Tibial nerve (tissue), 3 donors: ENCODE measurements around a stretch of chr10.

GRCh38 chr10:77078552-77079032 lies 559.0 kb downstream of the KCNMA1 start:
- PRO-cap, result no peak
- RAMPAGE, long total RNA, 3 experiments, result no peak in any of the 3 experiments

DNA sequence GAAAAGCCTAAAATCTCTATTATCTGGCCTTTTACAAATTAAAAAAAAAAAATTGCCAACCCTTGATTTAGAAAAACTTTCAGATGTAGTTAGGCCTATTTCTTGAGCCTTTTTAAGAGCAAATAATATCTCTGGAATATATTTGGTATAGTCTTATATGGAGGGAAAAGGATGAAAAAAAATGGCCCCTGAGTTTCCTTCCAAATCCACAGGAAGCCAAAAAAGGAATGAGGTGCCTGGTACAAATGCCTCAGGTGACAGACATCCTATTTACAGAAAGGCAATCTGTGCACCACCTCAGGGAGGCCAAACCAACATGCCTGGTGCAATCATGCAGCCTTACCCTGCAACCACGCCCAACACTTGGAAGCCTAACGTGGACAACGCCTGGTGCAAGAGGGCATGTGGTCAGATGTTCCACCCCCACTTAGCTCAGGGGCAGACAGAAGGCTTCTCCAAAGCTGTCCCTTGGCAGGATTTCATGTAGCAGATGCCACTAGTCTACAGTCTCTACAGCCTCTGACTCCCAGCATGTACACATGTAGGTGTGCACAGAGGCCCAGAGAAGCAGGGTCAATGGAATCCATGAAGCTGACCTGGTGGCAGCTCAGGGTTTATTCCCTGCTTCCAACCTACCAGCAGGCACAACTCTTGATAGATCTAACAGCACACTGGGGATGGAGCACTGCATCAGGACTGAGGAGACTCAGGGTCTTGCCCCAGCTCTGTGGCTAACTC lies 89.5 kb downstream of the KCNMA1 start:
- PRO-cap, result no peak
- RAMPAGE, long total RNA, 3 experiments, result no peak in any of the 3 experiments

DNA sequence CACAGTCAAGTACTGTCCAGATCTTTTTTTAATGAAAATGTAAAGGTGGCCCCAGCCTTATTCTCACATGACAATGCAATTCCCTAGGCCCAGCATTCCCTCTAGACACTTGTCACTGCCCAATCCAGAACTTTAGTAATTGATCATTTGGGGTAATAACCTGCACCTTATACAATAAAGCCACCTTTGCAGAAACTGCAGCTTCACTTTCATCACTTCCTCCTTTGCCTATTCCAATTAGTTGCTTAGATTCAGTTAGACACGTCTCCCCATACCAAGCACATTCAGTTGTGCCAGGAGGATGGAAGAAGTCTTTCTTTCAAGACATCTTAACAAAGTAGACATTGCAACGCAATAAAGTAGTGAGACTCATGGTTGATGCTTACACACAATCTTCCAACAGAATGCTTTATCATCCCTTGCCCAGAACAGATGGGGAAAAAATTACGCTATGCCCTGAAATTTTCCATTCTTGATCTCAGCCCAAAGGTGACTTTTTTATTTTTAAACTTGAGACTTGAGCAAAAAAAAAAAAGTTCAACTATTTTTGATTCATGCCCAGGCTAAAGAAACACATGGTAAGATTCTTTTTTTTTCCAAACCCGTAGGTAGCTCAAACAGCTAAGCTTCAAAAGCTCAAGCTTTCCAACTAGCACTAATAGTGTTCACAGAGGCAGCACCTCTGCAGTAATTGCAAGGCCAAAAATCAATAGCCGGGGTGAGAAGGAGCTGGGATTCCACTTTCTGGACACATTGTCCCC lies 74.9 kb downstream of the KCNMA1 start:
- PRO-cap, result no peak
- RAMPAGE, long total RNA, 3 experiments, result no peak in any of the 3 experiments

DNA sequence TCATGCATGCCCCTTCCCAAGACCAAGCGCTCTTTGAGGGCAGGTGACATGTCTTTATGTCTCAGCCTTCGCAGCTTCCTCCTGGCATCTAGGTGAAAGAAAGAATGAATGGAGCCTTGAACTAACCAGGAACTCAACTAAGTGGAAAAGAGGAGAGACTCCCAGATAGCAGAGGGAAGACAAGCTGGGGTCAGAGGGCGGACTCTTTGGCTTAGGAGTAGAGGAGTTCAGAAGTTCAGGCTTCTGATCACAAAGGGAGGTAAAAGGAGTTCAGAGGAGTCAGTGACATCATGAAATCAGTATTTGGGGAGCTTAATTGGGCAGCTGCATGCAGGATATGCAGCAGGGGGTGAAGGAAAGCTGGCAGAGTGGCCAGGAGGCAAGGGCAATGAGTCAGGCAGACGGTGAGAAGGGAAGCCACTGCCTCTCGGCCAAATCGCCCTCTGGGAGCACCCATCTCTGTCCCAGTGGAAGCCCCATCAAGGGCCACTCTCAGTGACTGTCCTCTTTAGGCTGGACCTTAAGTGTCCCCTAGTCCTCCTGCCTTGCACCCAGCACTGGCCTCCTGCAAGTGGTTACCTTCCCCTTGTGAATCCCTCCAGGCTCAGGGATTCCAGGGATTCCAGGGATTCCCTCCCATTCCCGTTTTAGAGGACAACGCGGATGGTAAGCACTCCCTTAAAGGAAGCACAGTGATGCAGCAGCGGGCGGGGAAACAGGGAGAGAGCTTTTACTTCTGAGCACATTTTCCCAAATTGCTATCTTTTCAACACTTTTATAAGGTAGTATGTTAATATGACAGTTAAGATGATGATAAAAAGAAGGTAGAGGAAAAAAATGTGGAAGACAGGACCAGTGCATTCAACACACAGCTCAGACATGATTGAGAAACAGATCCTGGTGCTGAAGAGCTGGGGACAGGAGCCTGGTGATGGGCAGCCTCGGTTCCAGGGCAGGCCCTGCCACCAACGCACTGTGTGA lies 72.7 kb downstream of the KCNMA1 start:
- PRO-cap, result no peak
- RAMPAGE, long total RNA, 3 experiments, result no peak in any of the 3 experiments

DNA sequence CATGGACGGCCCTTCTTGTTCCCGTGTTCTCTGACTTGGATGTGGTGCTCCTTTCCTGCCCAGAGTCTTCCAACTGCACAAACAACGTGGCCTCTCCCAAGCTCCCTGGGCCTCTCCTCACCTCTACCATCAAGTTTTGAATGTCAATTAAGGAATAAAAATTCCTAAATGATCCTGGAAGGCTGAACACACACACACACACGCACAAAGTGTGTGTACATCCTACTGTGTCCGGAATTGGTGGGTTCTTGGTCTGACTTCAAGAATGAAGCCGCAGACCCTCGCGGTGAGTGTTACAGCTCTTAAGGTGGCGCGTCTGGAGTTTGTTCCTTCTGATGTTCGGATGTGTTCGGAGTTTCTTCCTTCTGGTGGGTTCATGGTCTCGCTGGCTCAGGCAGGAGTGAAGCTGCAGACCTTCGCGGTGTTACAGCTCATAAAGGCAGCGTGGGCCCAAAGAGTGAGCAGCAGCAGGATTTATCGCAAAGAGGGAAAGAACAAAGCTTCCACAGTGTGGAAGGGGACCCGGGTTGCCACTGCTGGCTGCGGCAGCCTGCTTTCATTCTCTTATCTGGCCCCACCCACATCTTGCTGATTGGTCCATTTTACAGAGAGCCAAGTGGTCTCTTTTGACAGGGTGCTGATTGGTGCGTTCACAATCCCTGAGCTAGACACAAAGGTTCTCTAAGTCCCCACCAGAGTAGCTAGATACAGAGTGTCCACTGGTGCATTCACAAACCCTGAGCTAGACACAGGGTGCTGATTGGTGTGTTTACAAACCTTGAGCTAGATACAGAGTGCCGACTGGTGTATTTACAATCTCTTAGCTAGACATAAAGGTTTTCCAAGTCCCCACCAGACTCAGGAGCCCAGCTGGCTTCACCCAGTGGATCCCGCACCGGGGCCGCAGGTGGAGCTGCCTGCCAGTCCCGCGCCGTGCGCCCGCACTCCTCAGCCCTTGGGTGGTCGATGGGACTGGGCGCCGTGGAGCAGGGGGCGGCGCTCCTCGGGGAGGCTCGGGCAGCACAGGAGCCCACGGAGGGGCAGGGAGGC lies 47.9 kb downstream of the KCNMA1 start:
- PRO-cap, result no peak
- RAMPAGE, long total RNA, 3 experiments, result no peak in any of the 3 experiments

- PRO-cap, result no peak
- RAMPAGE, long total RNA, 3 experiments, result no peak in any of the 3 experiments
Measured at GRCh38 chr10:77599526-77600093, 38.0 kb downstream of the KCNMA1 start.

DNA sequence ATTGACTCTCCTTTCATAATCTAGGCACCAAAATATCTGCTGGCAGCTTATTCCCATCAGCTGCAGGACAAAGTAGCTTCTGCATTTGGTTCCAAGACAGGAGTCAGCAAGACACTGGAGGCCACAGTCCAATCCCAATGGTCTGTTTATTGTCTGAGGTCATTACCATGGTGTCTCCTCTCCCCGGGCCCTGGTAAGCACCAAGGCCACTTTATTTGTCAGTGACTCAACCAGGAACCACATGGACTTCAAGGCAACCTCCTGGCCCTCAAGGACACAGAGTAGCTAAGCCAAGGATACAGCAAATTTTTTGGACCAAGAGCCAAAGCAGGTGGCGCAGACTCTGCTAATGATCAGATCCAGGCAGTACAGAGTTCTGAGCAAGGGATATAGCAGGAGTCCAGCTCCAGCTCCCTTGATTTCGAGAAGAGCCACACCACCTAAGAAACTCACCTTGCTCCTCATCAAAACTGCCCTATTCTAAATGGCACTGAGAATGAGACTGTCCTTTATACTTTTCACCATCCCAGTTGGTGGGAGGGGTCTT lies 36.0 kb downstream of the KCNMA1 start:
- PRO-cap, result no peak
- RAMPAGE, long total RNA, 3 experiments, result no peak in any of the 3 experiments

GRCh38 chr10:77709935-77710678 lies 72.5 kb upstream of the KCNMA1 start:
- PRO-cap, result no peak
- RAMPAGE, long total RNA, 3 experiments, result no peak in any of the 3 experiments

DNA sequence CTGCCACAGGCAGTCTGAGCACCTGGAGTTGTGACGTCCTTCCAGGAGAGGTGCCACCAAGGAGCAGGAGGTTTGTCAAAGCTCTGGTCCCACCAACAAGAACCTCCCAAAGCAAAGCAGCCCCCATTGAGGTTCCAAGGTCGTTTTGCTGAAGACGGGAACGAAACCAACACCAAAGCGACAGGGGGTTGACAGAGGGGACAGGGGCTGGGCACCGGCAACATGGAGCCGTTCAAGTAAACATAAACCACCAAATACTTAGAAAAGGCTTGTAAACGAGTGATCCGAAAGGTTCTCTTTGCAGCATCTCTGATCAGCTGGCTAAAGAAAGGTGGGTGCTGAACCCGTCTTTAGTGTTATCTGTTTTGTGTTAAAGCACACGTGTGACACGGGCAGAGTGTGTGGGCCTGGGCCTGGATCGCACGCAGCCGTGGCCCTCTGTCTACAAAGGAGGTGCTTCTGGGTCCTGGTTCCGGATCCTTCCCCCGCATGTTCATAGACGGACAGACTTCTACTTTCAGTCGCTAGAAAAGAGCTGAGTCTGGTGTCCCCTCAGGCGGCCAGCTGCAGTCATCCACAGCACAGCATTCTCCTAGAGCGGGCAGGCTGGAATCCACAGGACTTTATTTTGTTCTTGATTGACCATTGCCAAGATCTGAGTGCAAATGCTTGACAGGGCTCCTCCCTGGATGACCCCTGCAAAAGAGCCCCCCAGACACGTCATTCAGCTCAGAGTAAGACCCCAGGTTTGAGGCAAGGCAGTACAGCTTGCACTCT lies 134.5 kb downstream of the DLG5 start:
- PRO-cap, result no peak
- RAMPAGE, long total RNA, 3 experiments, result no peak in any of the 3 experiments

GRCh38 chr10:77806679-77807183 lies 119.8 kb downstream of the DLG5 start:
- PRO-cap, result no peak
- RAMPAGE, long total RNA, 3 experiments, result no peak in any of the 3 experiments

GRCh38 chr10:77888517-77888938 lies 38.0 kb downstream of the DLG5 start:
- PRO-cap, result no peak
- RAMPAGE, long total RNA, 3 experiments, result no peak in any of the 3 experiments

DNA sequence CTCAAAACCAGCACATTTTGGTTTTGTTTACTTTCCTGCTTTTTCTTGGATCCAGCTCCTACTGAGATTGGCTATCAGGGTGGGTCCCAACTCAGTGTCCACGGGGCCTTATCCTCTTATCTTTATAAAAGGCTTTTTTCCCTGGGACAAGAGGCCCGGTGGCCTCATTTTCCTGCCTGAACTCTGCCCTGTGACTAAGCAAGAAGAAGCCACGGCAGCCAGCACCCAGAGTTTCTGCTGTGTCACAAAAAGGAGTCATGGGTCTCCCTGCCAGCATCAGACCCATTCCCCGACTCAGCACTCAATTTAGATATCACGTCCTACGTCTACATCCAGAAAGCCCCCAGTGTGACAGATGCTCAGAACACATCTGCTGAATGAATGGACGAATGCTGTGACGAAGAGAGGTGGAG lies 16.8 kb downstream of the DLG5 start:
- PRO-cap, result no peak
- RAMPAGE, long total RNA, 3 experiments, result no peak in any of the 3 experiments

DNA sequence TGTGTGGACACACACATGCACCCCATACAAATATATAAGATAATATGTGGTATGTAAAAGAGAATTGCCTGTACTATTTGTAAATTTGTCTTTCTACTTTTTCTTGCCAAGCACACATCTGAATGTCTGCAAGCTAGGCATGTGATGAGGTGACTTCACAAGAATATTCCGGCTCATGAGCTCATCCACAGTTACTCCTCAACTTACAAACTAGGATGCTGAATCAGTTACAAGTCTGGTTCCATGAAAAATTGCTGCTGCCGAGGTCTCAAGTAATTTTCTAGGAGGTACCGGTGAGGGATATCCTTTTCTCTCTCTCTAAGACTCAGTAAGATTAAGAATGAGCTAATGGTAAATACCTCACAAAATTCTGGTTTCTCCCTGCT lies 26.4 kb downstream of the POLR3A start:
- PRO-cap, result no peak
- RAMPAGE, long total RNA, 3 experiments, result no peak in any of the 3 experiments

- PRO-cap, result no peak
- RAMPAGE, long total RNA, 3 experiments, result no peak in any of the 3 experiments
Measured at GRCh38 chr10:78044665-78045073, 11.0 kb downstream of the RPS24 start.

DNA sequence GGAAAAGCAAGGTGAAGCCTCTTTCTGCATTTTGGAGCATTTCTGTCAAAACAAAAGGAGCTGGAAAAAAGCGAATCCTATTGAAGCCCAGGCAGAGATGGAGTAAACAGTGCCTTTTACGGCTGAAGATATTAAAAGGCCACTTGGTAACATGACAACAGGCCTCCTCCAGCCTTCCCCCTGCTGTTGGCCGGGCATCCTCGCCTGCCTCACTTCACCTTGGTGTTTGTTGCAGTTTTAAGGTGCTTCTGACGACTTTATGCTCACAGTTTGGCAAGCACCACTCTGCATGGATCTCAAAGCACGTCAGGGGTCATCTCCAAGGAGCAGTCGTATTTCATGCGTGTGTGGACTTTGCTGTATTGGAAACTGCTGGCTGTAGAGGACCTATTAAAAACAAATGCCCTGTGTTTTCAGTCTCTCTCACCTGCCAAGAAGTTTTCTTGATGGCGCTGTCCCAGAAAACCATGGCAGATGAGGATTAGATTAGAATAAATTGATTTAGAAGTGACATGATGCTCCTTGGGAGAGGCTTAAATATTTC lies 483.1 kb downstream of the RPS24 start:
- PRO-cap, result no peak
- RAMPAGE, long total RNA, 3 experiments, result no peak in any of the 3 experiments

DNA sequence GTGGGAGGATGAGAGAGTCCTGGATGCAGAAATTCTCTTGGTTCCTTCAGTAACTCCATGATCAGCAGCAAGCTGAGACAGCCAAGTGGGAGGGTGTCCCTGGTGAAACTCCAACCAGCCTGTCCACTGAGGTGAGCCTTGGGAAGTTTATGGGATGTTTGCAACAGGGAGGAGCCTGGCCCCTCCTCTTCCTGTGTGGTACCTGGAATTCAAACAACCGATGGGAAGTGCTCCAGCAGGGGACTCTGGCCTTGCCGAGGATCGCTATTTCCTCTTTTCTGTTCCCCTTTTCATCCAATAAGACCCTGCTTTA lies 491.1 kb upstream of the ZMIZ1 start:
- PRO-cap, result no peak
- RAMPAGE, long total RNA, 3 experiments, result no peak in any of the 3 experiments

DNA sequence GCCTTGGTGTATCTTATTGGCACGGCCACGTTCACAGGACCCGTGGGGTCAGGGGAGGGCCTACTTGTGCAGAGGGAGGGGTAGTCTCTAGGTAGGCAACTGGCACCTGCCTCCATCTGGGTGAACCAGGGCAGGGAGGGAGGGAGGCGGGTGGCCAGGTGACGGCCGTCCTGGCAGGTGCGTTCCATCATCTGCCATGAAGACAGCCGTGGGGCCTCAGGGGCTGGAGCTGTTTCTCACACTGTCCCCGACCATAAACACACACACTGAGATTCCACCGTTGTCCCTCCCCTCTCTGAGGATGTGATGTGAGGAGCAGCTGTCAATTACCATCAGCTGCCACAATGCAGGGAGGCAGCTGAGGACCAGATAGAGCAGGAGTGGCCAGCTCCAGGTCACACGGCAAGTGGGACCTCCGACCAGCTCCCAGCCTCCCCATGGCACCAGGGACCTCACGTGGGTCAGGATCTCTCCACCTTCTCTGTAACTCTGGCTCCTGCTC lies 32.8 kb downstream of the ZMIZ1 start:
- PRO-cap, result no peak
- RAMPAGE, long total RNA, 3 experiments, result no peak in any of the 3 experiments

DNA sequence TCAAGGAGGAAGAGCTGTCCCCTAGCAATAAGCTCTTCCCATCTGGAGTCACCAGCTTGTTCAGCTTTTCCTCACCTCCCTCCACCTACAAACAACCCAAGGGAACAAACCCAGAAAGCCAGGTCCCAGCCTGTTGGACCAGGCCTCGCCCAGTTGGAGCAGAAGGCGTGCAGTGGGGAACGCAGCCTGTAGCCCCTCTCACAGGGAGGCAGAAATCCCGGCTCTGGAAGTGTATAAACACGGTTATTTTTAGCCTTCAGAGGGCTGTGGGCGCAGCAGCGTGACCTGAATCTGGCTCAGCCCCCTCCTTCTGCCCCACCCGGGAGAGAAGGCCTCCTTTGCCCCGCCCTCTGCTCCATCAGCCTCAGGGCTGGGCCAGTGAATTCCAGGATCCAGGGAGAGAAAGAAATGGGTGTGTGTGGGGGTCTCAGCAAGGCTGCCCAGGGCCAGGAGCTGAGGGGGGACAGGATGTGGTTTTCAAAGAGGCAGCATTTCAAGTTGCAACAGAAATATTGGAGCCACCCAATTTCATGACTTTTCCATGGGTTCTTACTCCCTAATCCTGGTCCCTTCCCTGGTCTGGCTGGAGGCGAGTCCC lies 33.4 kb downstream of the ZMIZ1 start:
- PRO-cap, result unidirectional peak, minus-strand start at position 225 of the sequence
- RAMPAGE, long total RNA, 3 experiments, result no peak in any of the 3 experiments

DNA sequence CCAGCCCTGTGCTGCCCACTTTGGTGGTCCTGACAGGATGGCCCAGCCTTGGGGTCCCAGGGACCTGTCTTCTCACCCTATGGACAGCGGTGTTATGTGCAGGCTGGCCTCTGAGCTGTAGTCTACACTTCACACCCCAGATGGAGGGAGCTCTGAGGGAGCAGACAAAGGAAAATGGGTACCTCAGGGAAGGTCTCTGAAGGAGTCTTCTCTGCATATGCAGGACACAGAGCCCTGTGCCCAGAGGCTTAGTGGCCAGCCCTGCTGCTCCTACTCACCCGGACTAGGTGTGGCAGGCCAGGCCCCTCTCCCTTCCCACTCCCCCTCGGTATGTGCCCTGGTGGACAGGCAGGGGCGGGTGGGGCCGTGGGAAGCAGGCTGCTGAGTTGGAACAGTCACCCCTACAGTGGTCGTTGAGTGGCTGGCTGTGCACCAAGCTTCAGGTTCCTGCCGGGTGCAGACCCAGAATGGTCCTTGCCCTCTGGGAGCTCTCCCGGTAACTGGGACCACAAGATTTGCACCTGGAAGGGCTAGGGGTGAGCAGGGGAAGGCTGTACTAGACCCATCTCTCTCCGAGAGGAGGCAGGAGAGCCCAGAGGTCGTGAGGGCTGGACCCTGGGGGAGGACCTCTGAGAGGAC lies 68.5 kb downstream of the ZMIZ1 start:
- PRO-cap, result no peak
- RAMPAGE, long total RNA, 3 experiments, result no peak in any of the 3 experiments

- PRO-cap, result no peak
- RAMPAGE, long total RNA, 3 experiments, result no peak in any of the 3 experiments
Measured at GRCh38 chr10:79138885-79140066, 70.5 kb downstream of the ZMIZ1 start.